ENCODE measurements around a stretch of chr22.

- PRO-cap: no peak
Measured at GRCh38 chr22:20995869-20997110, 5.6 kb downstream of the THAP7 start.

GRCh38 chr22:20998115-20999199 lies 3.5 kb downstream of the THAP7 start:
- PRO-cap: no peak

GRCh38 chr22:20999200-20999963 lies 2.5 kb downstream of the THAP7 start:
- PRO-cap: no peak

DNA sequence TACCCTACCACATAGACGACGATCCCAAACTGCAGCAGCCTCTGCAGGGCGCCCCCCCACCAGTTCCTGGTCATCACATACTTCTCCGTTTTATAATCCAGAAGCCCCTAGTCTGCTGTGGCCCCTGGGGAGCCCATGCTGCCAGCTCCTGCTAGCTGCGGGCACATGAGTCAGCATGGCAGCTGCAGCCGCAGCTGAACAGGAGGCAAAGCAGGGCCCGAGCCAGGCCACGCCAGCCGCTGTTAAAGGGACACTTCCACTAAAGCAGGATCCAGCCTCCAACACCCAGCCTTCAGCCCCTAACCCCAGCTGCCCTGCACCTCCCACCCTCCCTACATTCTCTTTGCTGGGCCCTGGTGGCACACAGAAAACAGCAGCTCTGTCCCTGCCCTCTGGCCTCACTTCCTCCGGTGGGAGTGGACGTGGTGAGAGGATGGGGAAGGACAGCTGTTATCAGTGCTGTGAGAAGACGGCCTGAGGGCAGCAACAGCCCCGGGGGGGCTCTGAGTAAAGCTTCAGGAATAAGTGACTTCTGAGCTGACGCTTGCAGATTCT lies 788 bp upstream of the LRRC74B start:
- PRO-cap: no peak

DNA sequence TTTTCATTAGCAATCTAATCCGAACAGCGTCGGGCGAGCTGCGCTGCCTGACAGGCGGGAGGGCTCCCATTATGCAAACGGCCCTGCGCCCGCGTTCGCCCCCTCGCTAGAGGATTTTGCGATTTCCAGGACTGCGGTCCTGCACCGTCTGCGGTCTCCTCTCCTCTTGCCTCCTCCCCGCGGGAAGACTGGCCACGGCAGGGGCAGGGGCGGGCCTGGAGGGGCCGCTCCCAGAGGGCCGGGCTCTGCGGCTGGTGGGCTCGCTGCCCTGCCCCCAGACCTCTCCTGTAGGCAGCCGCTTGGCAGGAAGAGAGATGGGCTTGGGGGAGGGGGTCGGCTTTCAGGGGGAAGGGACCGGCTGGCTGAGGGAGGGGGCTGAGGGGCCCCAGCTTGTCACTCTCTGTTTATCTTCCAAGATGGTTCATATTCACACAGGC lies 738 bp downstream of the HIC2 start:
- PRO-cap: no peak

DNA sequence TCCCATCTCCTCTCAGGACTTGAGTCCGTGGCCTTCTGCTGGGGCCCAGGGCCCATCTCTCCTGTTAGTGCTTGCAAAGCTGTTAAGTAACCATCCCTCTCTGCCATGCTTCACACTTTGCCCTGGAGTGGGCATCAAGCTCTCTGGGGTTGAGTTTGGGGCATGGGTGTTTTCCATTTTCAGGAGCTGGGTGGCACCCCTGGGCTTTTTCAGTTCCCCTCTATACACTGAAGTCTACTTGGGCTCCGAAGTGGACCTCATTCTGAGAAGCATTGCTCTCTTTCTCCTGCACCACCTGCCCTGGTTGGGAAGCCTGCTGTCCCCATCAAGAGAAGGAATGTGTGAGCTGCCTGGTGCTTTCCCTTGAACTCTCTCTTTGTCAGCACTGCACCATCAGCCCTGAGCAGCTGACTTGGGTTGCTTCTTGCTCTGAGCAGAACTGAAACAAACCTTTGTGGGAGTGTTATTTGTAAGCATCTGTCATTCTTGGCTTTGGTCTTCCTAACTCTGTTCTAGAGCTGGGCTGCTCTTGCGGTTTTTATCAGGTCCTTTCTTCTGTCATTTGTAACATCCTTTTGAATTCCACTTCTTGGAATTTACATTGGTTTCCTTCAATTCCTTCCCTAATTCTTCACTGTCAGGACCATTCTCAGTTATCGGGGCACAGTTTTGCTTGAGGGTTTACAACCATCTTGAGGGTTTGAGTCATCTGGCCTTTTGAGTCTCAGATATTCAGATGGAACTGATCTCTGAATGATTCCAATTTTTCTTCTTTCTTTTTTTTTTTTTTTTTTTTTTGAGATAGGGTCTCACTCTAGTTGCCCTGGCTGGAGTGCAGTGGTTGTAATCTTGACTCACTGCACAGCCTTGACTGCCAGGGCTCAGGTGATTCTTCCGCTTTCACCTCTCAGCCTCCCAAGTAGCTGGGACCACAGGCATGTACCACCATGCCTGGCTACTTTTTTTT lies 20.5 kb downstream of the UBE2L3 start:
- PRO-cap: no peak

DNA sequence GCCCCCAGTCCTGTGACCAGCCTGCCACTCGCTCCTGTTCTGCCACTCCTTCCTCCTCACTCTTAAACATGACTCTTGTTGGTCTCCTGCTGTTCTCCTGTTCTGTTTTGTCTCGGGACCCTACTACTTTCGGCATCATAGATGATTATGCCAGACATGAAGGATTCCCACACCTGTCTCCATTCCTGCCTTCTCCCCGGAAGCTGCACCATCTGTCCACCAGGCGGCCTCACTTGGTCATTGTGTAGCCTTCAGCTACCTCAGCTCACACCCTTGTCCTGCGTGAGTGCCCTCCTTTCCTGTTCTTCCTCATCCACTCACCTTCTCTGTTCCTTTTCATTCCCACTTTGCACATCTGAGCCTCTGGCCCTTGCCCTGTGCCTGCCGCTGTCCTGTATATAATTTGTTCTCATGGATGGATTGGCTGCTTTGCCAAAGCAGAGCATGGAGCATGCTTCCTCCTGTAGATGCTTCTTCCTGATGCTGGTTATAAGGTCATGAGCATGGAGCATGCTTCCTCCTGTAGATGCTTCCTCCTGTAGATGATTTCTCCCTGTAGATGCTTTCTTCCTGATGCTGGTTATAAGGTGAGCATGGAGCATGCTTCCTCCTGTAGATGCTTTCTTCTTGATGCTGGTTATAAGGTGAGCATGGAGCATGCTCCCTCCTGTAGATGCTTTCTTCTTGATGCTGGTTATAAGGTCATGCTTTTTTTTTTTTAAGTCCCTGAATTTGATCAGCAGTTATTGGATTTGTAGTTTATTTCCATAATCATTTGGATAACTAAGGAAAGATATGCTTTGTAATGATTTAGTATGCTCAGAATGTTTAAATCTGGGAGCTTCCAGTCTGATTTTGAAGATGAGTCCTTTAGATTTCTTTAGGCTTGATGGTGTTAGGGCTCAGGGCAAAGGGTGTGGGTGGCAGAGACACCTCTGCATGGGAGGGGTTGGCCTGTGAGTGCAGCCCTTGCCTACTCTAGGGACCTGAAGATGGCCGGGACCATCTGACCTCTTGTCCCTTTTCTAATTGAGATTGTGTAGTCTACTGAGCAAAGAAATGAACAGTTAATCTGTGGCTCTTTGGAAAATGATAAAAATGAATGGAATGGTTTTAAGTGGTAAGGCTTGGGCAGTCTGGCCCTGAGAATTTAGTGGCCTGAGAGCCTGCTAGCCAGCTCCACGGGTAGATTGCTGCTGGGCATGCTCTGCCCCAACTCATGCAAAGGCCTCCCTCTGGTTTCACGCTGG lies 26.7 kb downstream of the UBE2L3 start:
- PRO-cap: no peak

GRCh38 chr22:21622438-21623076 lies 7.3 kb downstream of the YDJC start:
- PRO-cap: no peak

DNA sequence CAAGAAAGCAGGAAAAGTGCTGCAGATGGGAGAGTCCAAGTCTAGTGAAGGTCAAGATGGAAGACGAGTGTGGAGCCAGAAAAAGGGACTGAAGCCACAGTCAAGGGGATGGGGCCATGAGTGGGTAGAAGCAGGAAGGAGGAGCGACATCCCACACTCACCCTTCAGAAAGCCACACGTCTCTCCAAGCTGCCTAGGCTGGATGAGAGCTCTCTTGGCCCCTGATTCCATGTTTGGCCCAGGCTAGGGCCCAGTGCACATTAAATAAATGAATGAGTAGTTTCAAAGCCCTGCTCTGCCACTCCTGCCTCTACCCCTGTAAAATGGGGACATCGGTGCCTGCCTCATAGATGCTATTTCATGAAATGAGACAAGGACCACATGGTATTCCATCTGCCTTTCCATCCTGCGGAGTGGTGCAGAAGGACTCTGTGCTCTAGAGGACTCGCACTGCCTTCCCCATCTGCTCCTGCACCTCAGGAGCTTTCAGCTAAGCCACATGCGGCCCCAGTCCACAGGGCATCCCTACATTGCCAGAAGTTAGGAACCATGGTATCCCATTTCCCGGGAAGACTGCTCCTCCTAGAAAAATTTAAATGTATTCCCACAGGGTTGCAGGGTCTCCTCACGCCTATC lies 2.8 kb downstream of the YDJC start:
- PRO-cap: no peak

DNA sequence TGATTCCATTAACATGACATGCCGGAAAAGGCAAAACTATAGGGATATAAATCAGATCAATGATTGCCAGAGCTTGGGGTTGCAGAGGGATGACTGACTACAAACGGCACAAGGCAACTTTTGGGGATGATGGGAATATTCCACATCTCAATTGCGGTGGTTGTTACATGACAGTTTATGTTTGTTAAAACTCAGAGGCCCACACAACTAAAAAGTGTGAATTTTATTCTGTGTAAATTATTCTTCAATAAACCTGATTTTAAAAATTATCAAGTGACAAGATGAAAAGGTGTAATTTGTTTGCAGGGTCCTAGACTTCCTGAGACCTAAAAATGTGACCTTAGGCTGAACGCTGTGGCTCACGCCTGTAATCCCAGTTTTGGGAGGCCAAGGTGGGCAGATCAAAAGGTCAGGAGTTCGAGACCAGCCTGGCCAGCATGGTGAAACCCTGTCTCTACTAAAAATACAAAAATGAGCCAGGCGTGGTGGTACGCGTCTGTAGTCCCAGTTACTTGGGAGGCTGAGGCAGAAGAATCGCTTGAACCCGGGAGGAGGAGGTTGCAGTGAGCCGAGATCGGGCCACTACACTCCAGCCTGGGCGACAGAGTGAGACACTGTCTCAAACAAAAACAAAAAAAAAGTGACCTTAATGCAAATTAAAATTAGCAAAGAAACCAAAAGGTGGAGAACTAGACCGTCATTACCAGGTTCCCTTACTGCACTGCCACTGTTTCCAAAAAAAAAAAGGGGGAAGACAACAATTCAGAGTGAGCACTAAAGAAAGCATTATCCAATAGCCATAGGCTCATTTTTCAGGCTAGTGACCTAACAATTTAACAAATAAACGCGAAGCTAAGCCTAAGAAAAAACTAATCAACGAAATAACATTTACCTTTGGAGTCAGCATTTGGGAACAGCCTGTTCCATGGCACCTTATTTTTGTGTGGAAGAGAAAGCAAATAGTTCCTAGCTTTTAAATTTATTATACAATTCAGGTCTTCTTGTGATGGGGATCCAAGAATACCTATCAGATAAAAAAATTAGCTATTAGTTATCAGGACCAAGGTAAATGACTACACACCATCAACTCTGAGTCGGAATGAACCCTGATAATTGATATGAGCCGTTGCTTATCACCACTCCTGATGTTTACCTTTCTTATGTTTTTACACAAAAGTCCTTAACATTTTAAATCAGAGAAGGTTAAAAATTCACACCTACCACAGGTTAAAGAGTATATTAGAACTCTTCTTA lies 52.2 kb upstream of the YPEL1 start:
- PRO-cap: no peak

GRCh38 chr22:21858260-21859001 lies 9.0 kb downstream of the MAPK1 start:
- PRO-cap: no peak

GRCh38 chr22:21861412-21861987 lies 5.9 kb downstream of the MAPK1 start:
- PRO-cap: no peak

GRCh38 chr22:21942909-21943564 lies 9.6 kb downstream of the PPM1F start:
- PRO-cap: no peak

GRCh38 chr22:22123818-22124205 lies 120.8 kb upstream of the VPREB1 start:
- PRO-cap: no peak

DNA sequence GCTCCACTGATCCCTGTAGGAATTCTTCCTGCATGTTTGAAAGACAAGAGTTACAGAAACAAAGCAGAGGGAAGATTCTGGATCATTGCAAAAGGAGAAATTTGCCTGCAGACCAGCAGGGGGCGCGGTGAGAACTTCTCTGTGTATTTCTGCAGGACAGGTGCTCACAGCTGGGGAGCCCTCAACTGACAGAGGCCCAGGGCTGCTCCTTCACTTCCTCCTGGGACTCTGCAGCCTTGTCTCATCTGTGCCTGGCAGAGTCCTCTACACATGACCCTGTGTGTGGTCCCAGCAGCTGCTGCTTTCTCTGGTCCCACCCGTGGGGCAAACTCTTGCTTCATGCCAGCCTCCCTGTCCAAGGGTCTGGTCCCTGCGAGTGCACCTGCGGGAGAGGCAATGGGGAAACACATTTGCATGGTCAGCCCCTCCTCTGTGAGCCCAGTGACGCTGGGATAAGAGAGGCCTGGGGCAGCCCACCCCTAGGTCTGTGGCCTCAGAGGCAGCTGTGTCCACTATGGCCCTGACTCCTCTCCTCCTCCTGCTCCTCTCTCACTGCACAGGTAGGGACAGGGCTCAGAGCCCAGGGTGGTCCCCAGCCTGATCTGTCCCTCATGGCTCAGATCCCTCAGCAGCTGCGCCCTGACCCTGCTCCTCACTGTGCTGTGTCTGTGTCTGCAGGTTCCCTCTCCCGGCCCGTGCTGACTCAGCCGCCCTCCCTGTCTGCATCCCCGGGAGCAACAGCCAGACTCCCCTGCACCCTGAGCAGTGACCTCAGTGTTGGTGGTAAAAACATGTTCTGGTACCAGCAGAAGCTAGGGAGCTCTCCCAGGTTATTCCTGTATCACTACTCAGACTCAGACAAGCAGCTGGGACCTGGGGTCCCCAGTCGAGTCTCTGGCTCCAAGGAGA lies 43.2 kb upstream of the VPREB1 start:
- PRO-cap: no peak

DNA sequence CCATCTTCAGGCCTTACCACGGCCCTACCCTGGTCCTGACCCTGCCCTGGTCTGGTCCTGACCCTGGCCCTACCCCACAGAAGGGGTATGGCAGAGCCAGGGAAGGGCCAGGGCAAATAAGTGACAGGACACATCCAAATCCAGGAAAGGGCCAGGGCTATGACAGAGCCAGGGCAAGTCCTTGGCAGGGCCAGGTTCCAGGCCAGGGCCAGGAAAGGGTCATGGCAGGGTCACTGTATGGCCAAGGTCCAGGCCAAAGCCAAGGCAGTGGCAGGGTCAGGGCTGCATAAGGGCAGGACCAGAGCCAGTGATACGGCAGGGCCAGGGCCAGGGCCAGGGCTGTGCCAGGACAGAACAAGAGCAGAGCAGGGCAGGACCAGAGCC lies 46.4 kb downstream of the VPREB1 start:
- PRO-cap: no peak

DNA sequence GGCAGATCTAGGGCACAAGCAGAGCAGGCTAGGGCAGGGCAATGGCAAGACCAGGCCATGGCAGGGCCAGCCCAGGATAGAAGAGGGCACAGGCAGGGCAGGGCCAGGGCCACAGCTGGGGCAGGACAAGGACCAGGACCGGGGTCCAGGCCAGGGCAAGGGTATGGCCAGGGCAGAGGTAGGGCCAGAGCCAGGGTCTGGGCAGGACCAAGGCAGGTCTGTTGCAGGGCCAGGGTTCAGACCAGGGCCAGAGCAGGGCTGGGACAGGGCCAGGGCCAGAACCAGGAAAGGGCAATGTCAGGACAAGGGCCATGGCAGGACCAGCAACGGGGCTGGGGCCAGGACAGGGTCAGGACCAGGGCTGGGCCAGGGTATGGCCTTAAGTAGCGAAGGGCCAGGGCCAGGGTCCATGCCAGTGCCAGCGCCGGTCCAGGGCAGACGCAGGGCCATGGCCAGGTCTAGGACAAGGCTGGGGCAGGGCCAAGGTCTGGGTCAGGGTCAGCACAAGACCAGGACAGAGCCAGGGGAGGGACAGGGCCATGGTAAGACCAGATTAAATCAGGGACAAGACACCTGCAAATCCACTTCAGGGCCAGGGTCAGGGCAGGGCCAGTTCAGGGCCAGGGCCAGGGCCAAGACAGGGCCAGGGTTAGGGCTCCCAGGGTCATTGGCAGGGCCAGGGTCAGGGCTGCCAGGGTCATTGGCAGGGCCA lies 47.1 kb downstream of the VPREB1 start:
- PRO-cap: no peak

- PRO-cap: no peak
Measured at GRCh38 chr22:22424292-22424769, 84.2 kb downstream of the ZNF280B start.

DNA sequence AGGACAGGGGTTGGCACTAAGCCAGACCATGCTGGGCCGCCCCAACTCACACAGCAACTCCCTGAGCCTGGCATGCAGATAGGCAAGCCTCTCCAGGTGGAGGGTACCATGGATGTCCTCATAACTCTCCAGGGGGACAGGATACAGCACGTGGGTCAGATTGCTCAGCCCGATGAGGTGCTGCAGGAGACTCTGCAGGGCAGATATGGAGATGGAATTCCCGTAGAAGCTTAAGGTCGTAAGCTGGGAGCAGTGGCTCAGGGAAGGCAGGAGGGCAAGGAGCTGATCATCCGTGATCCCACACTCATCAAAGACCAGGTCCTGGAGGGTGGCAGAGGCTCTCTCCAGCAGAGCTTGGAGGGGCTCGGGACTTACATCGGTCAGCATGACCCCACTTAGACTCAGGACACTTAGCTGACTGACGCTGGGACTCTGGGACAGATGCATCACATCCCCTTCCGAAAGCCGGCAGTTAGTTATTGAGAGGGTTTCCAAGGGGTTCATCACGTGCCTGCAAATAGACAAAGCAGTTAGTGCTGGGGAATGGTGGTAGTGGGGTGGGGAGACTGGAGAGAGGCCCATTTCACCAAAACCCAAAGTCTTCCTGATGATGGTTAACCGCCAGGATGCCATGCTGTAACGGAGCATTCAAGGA lies 10.8 kb downstream of the PRAME start:
- PRO-cap: no peak

DNA sequence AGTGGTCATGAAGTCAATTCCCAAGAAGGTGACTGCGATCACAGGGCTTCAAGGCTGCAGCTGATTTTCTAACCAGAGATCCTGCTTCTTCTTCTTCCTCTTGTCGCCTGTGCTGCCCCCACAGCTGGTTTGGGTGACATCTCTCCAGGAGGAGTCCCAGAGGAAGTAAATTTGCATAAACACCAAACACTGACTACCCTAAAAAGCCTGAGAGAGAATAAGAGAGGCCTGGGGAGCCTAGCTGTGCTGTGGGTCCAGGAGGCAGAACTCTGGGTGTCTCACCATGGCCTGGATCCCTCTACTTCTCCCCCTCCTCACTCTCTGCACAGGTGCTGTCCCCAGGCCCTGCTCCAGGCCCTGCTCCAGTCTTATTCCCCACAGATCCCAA lies 42.1 kb downstream of the GGTLC2 start:
- PRO-cap: no peak

Data from right cardiac atrium (tissue), 1 donor.